SJCRH30 (cell line): ENCODE measurements around a stretch of chr4.

DNA sequence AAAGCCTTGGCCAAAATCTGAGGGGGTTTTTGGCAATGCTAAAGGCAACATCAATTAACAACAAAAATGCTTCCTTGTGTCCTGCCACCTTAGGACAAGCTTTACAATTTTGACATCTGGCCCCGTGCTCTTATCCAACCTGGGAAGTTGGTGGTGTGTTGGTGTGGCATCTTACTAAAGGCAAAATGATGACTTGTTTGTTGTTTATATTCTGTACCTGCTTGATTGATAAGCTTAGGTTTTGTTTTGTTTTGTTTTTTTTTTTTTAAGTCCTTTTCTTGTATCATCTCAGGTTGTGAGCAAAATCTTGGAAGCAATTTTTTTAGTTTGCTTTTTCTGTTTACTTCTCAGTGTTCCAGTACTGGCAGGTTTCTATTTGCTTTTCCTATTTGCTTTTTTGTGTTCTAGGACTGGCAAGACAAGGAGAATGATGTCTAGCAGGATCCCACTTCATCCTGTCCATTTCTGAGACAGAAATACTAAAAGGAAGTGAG, 15.5 kb downstream of the CXCL13 start:
- RAMPAGE, long total RNA: no peak

GRCh38 chr4:78133101-78133755, 76.1 kb downstream of the FRAS1 start:
- RAMPAGE, long total RNA: no peak

DNA sequence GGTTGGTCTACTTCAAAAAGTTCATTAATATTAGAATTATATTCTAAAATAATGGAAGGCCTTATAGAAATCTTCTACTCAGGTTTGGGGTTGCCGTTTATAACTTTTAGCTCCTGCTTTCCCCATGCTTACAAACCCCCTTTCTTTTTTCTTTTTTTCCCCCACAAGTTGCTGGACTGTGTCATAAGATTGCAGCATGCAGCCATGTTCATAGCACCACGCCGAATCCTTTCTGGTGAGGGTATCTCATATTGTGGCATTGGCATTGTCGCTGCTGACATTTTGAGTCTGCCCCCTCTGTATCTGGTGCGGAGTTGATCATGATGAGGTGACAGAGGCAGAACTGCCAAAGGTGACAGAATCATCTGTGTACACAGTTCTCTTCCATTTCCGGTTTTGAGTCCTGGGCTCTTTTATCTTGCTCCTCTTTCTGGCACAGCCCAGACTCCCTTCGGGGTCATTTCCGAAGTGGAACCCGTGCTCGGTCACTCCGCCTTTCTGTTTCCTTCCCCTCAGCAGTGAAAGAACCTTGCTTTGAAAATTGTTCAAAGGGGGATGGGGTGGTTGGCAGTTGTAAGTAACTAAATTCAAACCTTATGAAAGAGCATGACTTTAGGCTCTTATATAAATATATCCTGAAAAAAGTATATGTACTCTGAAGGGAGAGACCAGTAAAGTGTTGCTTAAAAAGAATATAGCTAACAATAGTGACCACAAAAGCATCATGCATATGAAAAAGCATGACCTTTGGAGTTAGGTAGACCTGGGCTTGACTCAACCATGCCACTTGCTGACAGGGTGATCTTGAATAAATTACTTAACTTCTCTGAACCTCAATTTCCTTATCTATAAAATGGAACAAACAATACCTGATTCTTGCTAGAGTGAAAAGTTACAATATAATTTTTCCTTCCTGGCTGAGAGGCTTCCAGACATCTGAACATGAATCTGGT, 55.0 kb upstream of the BMP2K start:
- RAMPAGE, long total RNA: no peak

GRCh38 chr4:78777288-78778201, 1.4 kb downstream of the BMP2K start:
- RAMPAGE, long total RNA: no peak

- RAMPAGE, long total RNA: no peak
Measured at GRCh38 chr4:78787172-78788066, 11.3 kb downstream of the BMP2K start.

DNA sequence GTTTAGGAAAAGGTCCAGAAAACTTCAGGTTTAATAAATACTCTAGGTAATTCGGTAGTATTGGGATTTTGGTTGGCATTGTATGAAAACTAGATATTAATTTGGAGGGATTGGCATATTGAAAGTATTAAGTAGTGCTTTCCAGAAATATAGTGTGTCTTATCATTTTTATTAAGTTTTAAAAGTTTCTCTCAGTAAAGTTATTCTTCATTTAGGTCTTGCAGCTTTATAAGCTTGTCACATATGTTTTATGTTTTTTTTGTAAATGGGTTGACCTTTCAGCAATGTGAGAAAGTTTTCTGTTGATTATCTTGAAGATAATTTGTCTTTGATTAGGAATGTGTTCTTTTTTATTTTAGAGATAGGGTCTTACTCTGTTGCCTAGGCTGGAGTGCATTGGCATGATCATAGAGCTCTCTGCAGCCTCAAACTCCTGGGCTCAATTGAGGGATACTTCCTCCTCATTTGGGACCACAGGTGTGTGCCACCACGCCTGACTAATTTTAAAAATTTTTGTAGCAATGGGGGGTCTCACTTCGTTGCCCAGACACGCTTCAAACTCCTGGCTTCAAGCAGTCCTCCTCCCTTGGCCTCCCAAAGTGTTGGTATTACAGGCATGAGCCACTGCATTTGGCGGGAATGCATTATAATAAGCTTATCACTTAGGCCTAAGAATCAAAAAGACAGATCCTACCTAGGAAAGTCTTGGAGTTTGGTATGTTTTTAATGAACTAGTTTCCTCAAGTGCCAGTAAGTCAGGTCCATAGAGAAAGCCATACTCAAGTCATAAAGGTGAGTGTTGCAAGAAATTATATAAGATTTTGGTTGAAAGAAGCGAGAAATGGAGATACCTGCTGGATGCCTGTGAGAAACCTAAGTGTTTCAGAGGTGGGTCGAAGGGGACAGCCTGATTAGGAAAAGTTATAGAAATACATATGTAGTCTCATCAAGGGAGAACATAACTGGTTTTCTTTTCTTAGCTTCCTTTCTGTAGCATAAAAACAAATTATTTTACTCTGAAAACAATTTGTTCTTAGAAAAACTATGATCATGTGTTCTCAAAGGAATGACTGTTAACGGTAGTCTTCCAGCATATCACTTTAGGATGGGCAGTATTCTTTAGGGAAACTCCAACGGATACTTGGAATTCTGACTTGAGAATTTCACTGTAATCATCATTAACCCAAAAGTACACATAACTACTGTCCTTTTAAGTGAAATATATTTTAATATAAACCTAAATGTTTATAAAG, 21.8 kb downstream of the BMP2K start:
- RAMPAGE, long total RNA: no peak

DNA sequence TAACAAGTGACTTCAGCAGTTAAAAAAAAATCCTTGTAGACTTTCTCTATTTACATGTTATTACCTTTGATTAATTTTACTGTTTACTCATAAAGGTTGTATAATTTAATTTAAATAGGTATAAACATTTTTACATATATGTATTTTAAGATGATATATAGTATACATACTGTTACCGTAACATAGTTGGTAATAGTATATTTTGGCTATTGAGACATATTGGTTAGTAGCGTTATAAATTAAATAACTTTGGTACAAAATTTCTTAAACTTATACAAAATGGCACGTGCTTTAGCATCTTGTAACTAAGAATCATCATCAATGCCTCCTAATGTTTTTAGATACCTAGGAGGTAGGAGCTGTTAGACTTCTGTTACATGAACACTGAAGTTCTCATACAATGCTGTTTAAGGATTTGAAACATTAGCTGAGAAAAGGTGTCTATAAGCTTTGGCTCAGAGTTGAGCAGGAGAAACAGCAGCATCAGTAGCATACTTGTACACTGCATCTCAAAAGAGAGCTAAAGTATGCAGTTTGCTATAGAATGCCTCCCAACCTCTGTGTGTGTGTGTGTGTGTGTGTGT, 66.0 kb downstream of the PAQR3 start:
- RAMPAGE, long total RNA: no peak

DNA sequence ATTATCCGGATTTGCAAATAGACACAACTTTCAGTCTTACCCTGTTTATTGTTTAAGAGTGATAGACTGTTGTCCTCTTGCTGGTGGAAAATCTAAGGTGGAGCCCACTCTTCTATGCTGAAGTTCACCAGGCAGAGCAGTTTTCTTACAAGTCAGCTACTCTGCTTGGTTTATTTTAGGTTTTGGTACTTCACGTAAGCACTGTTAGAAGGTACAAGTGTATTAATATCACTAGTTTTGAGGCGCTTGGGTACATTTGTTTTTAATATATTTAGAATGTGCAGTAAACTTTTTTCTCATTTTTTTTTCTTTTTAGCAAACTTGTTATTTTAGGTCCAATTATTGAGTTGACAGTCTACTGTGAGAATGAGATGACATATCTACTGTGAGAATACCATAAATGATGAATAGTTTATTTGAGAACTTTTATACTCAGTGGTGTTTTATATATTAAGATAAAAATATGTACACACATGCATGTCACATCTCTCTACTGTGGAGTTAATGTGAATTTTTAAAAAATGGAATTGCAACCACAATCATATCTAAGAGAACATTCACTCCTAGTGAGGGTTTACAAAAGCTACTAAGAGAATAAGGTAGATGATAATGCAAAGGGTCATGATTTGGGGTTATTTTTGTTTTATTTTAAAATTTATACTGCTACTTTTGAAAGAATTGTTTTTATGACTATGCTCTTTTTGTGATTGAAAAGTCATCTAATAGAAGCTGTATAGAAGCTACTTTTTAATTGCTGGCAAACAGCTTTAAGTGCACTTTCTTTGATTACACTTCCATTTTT, 23.9 kb downstream of the PAQR3 start:
- RAMPAGE, long total RNA: no peak

- RAMPAGE, long total RNA: no peak
Measured at GRCh38 chr4:78935543-78935888, 3.7 kb downstream of the PAQR3 start.

GRCh38 chr4:78971228-78971889, 32.1 kb upstream of the PAQR3 start:
- RAMPAGE, long total RNA: no peak

DNA sequence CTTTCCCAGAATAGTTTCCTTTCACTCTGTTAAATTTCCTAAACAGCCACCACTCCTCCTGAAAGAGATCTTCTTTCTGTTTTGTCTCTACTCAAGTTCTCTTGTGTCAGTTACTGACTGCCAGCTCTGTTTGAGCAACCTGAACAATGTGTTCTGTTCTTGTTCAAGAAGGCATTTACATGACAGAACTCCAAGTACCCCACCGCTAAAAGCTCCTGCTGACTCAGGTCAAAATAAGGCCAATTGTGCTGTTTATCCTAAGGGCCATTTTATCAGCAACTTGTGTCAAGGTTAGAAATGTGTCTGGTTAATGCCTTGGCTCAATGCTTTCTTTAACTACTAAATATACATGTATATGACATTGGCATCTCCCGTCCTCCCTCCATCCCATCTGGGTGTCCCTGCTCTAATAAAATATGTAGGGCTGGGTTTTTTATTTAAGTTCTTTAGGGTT, 144.2 kb upstream of the PAQR3 start:
- RAMPAGE, long total RNA: no peak

DNA sequence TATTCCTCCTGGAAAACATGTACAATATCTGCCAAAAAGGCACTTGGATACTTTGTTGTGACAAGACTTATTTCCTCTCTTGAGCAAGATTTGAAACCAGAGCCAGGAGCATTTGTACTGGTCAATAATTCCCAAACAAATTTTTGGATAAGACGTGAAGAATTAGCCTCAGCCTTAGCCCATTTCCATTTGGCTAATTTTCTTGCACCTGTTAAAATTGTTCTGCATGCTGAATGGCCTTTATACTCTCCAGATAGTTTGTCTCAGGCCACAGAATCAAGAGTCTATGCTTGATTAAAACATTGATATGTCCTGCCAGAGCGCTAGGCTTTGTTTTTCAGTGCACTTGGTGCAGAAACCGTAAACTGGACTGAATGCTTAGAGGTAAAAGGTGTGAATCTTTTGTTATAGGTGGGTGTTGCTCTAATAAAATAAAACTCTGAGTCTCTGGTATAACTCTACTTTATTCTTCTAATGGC, 176.5 kb upstream of the GK2 start:
- RAMPAGE, long total RNA: no peak

DNA sequence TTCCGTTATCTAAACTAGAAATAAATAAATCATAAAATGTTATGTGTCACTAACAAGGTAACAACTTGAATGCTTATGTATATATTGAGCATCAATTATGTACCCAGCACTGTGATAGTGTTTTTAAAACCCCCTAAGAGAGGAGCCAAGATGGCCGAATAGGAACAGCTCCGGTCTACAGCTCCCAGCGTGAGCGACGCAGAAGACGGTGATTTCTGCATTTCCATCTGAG, 135.5 kb downstream of the ANTXR2 start:
- RAMPAGE, long total RNA: no peak

DNA sequence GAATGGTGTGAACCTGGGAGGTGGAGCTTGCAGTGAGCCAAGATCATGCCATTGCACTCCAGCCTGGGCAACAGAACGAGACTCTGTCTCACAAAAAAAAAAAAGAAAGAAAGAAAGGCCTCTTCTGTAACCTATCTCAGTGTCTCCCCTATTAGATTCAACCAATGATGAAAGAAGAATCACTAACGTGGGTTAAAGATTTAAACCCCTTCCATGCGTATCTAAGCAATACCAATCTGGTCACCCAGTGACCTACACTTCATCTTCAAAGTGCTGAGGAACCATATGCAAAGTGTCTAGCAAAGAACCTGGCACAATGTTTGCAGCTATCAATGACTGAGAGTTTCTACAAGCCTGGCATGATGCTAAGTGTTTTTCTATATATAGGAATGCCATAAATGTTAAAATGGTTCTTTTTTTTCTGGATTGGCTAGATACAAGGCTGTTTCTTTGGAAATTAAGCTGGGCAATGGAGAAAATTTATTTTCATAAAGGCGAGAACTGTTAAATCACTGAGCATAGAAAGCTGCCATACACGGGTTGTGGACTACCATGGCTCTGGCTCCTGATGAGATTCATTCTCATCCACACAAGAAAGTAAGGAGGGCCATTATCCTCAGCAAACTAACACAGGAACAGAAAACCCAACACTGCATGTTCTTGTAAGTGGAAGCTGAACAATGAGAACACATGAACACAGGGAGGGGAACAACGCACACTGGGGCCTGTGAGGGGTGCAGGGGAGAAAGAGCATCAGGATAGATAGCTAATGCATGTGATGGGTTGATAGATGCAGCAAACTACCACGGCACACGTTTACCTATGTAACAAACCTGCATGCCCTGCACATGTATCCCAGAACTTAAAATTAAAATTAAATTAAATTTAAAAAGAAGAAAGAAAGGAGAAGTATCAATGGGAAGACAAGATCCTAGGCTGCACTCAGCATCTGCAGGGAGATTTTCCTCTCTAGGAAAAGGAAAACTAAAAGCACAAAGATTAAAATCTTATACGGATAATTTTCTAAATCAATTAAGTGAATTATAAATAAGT, 5.6 kb downstream of the ANTXR2 start:
- RAMPAGE, long total RNA: no peak

DNA sequence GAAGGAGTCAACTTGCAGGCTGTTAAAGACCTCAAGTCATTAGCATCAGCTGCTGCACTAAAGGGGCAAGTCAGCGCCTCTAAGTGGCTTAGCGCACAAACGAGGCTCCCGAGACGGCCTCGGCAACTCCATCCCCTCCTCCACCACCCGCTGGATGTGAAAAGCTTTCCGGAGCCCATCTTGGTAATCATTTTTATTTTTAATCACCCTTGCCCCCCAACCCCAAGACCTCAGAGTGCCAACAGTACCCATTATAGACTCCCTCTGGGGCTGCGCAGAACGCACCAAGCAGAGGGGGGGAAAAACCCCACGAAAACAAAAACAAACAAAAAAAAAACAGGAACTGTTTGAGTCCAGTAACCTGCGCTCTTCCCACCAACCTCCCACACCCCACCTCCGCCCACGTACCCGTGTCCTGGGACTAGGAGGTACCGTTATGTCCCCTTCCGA, 859 bp upstream of the PRDM8 start:
- RAMPAGE, long total RNA: no peak

DNA sequence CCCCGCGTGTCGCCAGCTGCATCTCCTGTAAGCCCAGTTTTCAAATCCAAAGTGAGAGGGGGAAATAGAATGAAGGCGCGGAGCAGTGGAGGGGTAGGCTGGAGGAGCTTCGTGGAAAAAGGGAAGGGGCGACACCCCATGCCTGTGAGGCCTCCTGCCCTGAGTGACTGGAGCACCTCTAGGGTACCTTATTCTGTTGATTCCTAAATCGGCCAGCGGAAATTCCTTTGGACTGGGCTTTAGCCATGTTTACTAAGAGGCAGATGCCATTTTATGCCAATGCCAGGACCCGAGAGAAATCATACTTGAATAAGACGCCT, 1.2 kb downstream of the BMP3 start:
- RAMPAGE, long total RNA: no peak

DNA sequence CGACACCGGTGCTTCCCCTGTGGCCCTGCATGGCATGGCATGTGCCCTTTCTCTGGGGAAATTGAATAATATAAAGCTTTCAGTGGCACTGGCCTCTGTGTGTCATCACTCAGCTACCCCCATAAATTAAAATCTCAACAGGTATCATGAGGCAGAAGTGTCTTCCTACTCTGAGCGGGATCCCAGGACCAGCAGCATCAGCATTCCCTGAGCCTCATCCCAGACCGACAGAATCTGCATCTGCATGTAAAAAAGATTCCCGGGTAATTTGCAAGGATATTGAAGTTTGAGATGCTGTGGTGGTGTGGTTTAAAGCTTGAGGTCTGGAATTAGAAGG, 46.0 kb downstream of the RASGEF1B start:
- RAMPAGE, long total RNA: no peak

- RAMPAGE, long total RNA: no peak
Measured at GRCh38 chr4:81472755-81473587, 1.3 kb upstream of the RASGEF1B start.

DNA sequence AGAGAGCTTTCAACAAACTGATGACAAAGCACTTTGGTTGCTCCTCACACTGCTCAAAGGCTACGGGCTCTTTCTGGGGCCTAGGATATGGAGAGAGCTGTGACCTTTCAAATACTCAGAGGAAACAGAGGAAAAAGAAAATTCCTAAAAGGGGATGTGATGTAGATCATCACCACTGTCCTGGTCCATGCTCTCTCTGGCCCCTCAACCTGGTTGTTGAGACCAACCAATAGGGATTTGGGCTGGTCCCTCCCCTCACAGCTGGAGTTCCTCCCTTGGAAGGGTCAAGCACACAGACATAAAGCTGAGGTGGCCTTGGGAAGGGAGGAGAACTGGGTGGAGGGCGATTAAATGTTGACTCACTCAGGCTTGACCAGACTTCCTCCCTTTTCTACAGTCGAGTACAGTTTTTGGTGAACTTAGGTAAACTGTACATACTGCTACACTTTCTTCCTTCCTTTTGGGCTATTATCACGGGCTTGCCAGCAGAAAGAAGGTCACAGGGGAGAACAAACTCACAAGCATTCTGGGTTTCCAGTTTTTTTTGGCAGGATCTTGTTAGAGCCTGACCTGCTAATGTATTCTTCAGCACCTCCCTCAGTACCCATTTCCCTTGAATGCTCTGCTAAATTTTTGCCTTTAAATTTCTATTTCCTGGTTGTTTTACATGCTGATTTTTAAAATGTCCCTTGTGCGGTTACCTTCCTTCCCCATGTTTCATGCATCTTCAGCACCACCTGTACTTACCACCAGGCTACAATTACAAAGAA, 135.1 kb upstream of the RASGEF1B start:
- RAMPAGE, long total RNA: no peak

DNA sequence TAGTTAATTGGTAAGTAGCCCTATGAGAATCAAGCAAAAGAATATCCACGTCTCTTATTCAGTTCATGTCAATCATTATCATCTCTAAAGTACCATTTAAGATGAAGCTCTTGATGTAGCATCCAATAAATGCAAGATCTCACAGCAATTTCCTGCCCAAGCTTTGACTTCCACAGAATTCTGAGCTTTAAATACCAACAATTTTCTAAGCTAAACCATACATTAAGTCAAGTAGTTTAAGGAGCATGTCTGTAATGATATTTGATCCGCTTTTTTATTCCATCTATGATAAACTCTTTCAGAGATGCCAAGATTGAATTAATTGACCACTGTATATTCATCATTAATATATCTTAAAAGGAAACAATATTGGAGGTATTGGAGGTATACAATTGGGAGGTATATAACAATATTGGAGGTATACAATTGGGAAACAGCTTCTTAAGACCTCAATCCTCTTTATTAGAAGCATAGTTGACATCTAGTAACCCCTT, 209.2 kb upstream of the RASGEF1B start:
- RAMPAGE, long total RNA: no peak